B cell (primary cell): Measurements from ENCODE around the gene MYCBPAP.

DNA sequence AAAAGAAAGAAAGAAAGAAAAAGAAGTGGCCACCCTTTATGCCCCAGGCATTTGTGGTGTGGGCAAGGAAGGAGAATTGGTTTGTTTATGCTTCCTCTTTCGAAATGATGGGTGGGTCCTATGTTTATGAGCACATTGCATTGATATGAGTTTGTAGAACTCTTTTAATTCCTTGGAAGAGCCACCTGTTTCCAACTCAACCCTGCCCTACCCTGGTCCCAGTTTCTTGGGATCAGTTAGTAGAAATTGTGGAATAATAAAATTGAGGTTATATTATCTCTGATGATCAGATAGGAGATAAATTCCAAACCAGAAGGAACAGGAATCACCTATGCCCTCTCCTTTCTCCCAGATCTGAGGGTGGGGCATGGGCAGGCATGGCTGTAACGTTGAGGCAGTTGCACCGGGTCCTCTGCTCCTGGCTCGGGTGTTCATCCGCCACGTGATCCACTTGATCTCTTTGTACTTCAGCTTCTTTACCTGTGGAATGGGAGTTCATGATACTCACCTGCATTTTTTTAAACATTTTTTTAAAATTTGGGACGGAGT is 15.9 kb downstream of the CHAD start:
- PRO-cap = no peak
- CAGE, long polyA plus RNA = no peak

DNA sequence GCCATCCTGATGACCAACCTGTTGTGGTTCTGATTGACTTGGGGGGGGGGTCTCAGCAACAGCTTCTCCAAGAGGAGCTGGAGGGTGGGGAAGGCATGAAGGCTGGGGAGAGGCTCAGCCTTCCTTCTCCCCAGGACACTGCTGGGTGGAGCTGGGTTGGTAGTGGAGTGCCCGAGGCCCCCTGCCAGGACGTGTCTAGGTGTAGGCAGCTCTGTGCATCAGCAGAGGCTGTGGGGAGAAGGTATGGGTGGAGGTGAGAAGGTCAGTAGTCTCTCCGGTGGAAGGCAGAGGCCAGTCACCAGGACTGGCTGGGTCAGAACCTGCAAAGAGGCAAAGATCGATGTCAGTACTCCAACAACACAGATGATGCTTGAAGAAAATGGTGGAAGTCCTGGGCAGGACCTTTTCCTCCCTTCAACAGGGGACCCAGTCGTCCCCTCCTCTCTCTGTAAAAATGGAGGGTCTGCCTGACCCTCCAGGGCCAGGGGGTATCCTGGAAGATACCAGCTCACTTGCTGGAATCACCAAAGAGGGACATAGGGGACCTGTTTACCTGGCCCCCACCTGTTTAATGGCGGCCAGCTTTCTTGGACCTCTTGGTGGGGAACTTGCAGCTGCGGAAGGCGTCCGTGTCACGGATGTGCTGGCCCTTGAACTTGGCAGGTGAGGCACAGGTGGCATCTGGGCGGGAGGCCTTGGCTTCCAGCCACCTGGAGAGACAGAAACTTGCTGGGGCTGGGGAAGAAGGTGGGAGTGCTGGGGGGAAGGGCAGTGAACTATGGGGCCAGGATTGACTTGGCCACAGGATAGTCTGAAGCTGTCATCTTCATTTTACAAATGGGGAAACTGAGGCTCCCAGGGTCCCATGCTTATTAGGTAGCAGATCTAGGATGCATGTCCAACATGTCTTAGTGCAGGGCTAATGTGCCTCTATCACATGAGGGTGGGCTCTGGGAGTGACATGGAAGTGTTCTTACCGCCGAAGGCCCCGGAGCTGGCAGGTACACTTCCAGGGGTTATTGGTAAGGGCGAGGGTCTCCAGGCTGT is 3.6 kb downstream of the CHAD start:
- PRO-cap = no peak
- CAGE, long polyA plus RNA = no peak

DNA sequence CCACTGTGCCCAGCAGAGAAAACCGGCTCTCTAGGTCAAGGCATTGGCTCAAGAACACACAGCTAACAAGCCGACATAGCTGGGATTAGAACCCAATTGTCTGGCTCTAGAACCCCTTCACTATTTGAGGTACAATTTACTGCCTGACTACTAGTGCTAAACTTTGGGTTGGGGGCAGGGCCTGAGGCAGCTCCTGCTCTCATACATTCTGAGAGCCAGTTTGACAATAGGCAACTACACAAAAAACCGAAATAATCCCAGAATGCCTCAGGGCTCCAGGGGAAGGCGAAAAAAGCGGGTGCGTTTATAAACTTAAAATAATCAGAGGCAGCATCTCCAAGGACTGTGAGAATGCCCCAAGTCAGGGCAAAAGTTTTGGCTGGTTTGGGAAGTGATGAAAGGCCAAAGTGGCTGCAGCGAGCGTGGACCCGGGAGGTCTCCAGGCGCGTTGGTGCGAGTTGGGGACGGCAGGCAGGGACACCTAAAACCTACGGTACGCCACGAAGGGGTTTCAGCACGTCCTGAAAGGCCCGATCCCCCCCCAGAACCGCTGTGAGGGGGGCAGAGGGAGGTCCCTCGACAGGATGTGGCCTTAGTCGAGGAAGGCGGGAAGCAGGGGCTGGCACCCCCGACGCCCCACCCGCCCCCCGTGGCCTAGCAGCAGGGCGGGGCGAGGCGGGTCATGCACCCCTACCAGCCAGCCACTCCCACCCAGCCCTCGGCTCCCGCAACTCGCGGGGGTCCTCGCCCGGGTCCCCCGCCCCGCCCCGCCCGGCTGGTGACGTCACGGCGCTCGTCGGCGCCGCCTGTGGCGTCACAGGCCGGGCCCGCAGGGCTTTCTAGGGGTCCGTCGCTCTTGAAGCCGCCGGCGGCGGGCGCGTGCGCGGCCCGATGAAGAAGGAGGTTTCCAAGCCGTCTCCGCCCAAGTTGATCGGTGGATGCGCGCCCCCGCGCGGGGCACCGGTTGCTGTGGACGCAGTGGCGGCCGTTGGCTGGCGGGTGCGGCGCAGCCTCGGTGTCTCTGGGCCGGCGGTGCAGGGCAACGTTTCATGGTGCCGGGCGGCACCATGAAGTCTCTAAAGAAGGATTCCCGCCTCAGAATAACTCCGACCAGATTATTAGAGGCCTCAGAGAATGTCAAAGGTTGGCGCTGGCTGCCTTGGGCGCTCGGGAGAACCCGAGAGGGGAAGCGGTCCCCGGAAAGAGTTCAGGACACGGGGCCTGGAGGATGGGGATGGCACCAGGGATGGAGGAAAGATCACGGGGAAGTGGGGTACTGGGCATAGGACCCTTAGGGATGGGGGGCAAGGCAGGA is at the start of gene MYCBPAP:
MYCBPAP (plus strand) TSS at position 832 of the 1,315 bp plus-strand sequence.
- PRO-cap = bidirectional peak, plus-strand start at position 970 of the sequence, minus-strand start at position 734 of the sequence
- CAGE, long polyA plus RNA = no peak

DNA sequence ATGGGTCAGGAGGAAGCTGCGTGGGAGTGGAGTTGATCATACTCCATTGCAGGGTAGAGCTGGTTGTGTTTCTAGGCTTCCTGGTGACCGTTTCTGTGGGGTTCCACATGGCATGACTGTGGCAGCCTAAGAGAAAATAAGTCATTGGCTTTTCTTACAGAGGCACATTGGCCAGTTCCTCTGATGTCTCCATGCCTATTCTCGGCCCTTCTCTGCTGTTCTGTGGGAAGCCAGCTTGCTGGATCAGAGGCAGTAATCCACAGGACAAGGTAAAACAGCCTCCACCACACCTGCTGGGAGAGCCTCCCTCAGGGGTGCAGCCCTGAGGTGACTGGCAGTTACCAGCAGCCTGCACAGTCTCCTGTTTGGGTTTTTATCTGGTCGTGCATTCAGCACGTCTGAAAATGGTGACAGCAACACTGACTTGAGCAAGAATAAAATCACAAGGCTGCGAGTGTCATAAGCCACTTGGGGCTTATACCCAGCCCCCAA is 10.7 kb upstream of the EPN3 start:
- PRO-cap = no peak
- CAGE, long polyA plus RNA = no peak

- PRO-cap = no peak
- CAGE, long polyA plus RNA = no peak
Measured at GRCh38 chr17:50536326-50537220, 4.0 kb downstream of the EPN3 start.

- PRO-cap = no peak
- CAGE, long polyA plus RNA = no peak
Measured at GRCh38 chr17:50561921-50562691, 1.6 kb downstream of the CACNA1G start.

DNA sequence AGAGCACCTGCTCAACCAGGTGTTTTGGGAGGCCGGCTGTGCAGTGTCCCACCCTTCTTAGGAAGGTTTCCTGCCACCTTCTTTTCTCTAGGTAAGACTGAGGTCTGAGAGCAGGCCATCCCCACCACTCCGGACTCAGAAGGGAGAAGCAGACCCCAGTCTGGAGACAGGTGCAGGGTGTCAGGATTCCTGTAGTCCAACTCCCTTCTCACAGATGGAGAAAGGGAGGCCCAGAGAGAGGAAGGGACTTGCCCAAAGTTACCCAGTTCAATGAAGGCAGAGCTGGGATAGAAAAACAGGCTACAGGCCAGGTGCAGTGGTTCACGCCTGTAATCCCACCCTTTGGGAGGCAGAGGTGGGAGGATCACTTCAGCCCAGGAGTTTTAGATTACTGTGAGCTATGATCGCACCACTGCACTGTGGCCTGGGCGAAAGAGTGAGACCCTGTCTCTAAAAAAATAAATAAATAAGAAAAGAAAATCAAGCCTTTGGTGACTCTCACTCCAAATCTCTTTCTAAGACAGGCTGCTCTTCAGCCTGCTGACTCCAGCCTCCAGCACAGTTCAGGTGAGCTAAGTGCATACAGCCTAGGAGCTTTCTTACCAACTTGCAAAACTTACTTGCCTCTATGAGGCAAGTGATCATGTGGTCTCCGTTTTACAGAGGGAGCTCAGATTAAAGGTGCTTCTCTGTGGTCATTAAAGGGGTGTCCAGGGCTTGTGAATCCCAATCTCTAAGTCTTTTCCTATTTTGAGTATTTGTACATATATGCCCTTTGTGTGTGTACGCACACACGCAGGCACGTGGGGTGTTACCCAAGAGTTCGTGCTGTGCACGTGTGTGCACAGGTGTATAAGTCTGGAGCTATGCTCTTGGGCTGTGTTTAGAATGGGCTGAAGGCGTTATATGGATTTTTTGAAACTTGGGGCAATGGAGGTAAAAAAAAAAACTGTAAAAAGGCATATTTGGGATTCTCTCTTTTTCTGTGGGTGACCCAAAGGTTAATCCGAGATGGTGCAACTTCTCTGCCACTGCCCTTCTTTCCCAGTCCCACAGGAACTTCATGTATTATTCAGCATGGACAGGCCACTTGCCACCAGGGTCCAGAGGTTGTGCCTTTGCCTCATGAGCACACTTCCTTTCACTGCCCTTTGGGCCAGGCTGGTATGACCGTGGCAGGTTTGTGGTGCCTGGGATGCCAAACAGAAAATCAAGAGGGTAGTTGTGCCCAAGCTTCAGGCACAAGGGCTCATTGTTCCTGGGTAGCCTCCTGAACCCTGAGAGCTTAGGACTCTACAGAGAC is 1.2 kb downstream of the ABCC3 start:
- PRO-cap = no peak
- CAGE, long polyA plus RNA = no peak

- PRO-cap = no peak
- CAGE, long polyA plus RNA = no peak
Measured at GRCh38 chr17:50657575-50658320, 23.1 kb downstream of the ABCC3 start.

- PRO-cap = no peak
- CAGE, long polyA plus RNA = no peak
Measured at GRCh38 chr17:50687127-50687689, 20.5 kb downstream of the ANKRD40 start.

GRCh38 chr17:50790003-50790485 is 22.7 kb upstream of the ANKRD40CL start:
- PRO-cap = no peak
- CAGE, long polyA plus RNA = no peak

DNA sequence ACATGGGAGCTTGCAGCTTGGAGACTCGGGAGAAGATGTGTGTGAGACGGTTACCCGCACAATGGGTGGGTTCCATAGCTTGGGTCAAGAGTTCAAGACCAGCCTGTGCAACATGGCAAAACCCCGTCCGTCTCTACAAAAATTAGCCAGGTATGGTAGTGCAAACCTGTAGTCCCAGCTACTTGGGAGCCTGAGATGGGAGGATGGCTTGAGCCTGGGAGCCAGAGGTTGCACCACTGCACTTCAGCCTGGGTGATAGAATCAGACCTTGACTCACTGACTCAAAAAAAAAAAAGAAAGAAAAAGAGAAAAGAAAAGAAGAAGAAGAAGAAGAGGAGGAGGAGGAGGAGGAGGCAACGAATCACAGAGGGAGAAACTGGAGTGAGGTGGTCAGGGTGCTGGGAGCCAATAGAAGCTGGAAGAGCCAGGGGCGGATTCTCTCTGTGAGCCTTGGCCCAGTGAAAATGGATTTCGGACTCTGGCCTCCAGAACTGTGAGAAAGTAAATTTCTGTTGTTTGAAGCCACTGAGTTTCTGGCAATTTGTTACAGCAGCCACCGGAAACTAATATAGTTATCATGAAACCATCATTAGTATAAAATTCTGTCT is 27.9 kb upstream of the WFIKKN2 start:
- PRO-cap = no peak
- CAGE, long polyA plus RNA = no peak

GRCh38 chr17:50884374-50884960 is 18.3 kb upstream of the TOB1 start:
- PRO-cap = no peak
- CAGE, long polyA plus RNA = no peak

DNA sequence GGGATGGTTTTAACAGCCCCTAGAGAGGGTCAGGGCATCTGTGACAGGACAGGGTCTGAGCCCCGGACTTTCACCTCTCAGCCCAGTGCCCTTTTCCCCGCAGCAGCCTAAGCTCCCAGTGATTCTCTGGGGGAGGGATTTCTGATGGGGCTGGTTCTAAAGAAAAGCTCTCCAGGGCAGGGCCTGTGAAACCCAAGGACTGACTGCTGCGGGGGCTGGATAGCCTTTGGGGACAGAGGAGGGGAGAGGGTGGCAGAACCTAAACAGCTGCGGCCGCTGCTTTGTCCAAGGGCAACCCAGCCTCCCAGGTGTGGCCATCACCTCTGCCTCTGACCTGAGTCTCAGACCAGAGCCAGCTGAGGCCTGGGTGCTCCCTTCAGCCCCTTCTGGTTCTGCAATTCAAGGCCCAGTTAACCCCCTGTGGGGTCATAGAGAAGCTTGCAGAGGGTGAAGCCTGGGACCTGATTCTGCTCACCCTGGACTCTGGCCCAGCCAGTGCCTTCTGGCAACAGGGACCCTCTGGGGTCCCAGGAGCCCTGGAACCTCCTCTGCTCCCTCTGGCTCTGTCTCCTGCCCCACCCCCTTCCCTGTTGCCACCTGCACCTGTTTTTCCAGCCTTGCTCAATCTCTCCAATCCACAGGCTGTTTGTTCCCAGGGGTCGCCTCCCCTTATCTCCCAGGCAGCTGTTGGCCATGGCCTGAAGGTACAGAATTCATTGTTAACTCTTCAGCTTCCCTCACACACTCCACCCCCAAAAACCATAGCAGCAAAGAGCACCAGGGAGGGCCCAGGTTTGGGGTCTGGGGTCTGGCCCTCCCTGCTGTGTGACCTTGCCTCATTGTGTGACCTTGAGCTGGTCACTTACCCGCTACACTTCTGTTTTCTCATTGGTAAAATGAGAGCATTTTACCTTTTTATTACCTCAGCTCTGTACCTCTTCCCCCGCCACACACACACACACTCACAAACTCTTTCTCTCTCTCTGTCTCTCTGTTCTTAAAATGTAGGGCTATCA is 39.1 kb upstream of the TOB1 start:
- PRO-cap = no peak
- CAGE, long polyA plus RNA = no peak

DNA sequence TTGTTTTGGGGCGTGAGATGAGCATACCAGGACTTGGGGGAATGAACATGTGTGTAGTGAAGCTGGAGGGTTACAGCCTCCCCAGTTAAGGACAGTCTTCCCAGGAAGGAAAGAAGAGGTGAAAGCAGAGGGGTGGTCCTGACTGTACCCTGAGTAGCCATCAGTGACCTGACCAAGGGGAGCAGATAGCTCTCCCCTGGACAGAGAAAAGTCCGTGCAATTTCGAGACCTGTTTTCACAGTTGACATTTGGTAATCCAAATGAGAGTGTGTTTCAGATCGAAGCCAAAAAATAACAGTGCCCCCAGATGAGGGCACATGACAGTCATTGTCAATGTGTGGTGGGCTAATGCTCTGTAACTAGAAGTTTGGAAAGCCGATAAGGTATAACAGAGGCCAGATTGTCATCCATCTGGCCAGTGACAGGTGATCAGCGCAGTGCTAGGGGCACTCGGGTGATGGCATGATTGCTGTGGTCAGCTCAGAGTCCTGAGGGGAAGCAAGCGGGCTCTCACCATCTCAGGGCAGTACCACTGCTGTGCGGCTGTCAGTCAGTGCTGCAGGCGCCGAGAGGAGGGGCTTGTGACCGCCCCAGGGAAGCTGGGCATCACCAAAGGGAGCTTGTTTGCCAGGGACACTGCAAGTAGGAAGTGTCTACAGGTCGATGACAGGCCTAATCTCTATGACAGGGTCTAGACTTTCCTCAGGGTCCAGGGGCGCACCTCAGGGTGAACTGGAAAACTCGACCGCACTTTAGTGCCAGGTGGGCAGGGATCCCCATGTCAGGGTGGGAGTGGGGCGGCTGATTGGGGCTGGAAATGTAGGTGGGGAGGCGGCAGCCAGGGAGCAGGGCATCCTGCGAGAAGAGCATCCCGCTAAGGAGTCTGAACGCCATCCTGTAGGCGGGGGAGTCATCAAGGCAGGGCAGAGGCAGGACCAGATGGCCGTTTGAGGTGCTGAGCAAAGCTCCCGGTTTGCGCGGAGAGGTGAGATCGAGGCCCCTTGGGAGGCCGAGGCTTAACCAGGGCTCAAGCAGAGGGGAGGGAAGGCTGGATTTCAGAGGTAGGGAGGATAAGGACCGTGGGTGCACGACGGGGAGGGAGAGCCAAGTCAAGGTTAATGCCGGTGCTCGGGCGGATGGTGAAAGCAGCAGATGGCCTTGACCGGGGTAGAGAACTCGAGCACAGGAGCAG is 895 bp upstream of the NME2 start:
- PRO-cap = no peak
- CAGE, long polyA plus RNA = no peak

DNA sequence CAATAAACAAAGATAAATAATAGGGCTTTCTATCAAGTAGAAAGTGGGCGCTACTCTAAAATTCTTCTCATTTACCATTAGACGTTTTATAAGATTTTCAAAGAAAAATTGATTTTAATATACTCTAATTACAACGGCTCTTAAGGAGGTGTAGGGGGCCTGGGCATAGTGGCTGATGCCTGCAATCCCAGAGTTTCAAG is 11.9 kb upstream of the CA10 start:
- PRO-cap = no peak
- CAGE, long polyA plus RNA = no peak

DNA sequence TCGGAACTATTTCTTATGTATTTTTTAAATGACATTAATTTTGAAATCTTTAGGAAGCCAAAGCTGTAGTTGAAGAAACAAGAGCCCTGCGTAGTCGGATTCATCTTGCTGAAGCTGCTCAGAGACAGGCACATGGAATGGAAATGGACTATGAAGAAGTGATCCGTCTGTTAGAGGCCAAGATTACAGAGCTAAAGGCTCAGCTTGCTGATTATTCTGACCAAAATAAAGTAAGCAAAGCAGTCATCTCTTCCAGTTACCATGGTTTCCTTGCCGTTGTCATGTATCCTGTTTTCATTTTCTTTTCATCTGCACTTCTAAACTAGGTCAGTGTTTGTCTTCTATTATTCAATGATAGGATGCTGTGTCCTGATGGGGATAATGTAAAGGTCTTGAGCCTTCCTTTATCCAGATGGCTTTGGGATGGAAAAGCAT is 104.3 kb downstream of the STXBP4 start:
- PRO-cap = no peak
- CAGE, long polyA plus RNA = no peak

DNA sequence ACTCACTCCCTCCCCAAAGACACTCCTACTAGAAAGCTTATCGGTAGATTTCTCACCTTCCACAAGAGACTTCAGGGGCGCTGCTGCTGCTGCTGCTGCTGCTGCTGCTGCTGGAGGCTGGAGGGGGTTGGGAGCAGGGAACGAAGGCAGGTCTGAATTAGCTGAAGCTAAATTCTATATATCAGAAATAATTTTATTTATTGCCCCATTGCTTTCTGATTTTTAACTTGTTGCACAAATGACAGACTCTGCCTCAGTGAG is 25.9 kb upstream of the HLF start:
- PRO-cap = no peak
- CAGE, long polyA plus RNA = no peak

DNA sequence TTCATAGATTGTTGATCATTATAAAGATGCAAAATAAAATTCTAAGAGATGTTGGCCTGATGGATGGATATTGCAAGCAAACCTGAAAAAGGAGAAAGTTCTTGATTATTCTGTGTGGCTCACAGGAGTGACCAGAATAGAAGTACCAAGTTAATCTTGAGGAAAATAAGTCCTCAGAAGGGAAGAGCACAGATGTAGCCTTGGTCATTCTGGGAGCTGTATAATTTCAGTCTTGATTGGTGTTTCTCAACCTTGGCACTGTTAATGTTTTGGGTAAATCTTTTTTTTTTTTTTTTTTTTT is 5.6 kb downstream of the HLF start:
- PRO-cap = no peak
- CAGE, long polyA plus RNA = no peak

DNA sequence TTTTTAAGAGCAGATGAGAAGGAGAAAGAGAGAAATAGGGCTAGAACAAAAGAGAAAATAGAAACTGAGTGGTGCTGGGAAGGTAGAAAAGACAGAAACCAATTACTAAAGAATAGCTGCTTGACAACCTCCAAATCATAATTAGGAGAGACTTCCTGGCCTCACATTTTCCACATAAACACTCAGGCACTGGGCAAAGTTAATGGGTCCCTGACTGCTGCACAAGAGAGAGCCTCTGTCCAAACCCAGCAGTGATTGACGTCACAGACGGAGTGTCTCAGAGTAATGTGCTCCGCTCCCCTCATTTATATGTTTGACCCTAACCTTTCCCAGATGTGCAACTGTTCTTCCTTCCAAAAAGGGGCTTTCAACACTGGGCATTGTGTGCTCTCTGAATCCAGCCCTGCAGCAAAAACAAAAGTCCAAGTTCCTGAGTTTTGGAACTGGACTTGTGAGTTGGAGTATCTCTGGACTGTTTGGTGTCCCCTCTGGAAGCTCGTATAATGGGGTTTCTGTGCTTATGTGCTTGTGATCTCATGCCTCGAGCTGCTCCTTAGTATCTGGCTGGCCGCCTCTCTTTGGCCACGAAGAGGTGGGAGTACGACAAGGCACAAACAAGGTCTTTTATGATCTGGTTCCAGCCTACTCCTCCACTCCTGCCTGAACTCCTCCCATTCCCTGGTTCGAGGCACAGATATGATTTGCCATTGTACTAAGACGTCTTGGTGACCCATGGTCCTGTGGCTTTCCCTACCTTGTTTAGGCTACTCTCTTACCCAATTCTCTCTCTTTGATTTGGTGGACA is 135.0 kb downstream of the TMEM100 start:
- PRO-cap = no peak
- CAGE, long polyA plus RNA = no peak

DNA sequence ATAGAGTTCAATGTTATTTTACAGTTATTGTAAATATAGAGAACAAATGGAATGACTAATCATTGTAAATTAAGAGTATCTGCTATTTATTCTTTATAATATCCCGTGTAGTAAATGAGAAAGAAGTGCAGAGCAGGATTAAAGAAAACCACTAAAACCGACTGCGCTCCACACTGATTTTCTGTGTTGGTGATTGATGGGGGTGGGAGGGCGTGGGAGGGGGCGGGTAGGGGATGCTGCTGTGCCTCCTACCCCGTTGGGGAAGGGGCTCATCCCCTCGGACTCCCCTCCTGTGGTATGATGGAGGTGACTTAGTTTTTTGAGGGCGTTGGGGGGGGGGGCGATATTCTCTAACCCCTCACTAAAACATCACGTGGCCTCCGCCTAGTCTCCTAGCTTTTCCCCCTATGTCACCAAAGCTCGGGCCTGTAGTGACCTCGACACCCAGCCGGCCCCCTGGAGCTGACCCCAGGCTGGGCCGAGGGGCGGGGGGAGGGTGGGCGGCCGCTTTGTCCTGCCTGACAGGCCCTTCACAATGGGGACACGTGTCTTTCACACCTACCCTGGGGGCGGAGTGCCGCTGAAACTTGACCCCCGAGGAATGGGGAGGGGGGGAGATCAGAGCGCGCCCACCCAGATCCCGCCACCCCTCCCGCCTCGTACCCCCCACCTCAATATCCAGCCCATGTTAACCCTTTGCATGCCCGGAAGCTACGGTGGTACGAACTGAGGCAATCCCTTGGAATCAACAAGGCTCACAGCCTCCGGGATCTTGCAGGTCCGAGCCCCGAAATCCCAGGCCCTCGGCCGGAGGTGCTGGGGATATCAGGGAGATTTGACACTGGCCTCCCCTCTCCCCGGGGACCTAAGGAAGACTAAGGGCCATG is 2.2 kb downstream of the NOG start:
- PRO-cap = no peak
- CAGE, long polyA plus RNA = no peak